Left cardiac atrium (tissue), 1 donor: Measurements from ENCODE around the gene RXFP2.

- PRO-cap, result no peak
Observed at GRCh38 chr13:30681710-30682293, 53.5 kb upstream of the ALOX5AP start.

DNA sequence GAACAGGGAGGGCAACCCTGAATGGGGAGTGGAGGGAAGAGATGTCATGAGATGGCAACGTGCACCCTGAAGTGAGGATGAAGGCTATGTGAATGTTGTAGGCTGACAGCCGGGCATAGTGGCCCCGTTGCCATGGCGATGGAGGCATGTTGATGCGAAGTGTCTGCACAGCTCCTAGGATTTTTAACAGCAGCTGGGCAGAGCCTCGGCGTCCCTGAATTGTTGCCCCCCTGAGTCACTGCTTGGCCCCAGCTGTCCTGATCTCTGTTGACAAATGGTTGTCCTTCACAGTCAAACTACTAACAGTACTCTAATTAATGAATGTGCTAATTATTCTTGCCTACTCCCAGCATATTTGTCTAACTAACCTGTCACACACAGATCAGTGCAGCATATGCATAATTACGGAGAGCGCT is 4.7 kb upstream of the ALOX5AP start:
- PRO-cap, result no peak

DNA sequence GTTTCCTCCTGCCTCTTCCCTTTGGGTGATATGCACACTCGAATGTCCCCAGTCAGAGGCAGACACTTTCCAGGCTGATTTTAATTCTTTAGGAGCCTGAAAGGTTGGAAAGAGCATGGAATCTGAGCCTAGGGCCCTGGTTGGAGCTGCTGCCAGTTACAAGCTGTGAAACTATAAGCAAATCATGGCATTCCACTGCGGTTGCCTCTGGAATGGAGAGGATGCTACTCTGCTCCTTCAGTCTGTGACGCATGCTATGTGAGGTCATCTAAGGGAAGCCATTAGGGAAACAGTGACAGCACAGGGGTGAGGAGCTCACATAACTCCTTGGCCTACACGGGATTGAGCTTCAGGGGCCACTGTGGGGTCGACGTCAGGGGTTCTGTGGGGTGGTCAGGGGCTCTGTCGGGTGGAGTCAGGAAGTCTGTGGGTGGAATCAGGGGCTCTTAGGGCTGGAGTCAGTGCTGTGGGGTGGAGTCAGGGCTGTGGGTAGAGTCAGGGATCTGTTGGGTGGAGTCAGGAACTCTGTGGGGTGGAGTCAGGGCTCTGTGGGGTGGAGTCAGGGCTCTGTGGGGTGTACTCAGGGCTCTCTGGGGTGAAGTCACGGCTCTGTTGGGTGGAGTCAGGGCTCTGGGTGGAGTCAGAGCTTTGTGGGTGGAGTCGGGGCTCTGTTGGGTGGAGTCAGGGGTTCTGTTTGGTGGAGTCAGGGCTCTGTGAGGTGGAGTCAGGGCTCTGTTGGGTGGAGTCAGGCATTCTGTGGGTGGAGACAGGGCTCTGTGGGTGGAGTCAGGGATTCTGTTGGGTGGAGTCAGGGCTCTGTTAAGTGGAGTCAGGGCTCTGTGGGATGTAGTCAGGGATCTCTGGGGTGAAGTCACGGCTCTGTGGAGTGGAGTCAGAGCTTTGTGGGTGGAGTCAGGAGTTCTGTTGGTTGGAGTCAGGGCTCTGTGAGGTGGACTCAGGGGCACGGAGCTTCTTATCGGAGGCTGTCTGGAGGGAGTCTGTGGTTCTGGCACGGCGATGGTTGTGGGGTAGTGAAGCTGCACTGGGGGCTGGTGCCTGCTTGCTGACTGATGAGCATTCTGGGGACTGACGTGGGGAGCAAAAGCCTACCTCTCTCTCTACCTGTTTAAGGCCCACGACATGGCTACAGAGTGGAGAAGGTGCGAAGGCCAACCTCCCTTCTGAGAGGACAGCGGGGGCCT is 35.7 kb upstream of the MEDAG start:
- PRO-cap, result no peak

DNA sequence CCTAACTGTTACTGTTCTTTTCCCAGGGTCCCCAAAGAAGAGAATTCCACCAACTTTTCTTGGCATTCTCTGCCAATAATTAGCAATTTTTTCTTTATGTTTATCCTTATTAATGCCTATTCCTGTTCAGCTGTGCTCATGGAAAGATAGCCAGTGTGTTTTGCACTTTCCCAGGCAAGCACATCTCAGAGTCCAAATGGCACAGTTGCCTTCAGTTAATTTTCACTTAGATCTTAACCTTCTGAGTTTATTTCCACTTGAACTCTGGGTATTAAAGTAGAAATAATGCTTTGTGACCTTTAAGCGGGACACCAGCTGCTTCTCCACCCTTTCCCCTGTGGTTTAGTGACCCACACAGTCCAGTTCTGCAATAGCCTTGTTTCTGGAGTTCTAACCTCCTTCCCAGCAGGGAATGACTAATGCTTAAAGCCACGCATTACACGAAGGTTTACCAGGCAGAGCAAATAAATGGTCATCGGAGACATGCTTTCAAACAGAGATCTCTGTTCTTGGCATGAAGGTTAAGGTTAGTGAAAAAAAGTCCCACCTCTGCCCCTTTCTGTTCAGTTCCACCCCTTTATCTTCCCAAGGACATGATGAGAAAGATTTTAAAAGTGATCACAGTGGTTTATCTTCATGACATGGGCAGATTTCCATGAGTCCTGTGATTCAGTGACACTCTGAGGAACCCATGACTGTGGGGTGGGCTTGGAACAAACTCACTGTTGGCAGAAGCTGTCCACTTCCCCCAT is 25.3 kb upstream of the MEDAG start:
- PRO-cap, result no peak

DNA sequence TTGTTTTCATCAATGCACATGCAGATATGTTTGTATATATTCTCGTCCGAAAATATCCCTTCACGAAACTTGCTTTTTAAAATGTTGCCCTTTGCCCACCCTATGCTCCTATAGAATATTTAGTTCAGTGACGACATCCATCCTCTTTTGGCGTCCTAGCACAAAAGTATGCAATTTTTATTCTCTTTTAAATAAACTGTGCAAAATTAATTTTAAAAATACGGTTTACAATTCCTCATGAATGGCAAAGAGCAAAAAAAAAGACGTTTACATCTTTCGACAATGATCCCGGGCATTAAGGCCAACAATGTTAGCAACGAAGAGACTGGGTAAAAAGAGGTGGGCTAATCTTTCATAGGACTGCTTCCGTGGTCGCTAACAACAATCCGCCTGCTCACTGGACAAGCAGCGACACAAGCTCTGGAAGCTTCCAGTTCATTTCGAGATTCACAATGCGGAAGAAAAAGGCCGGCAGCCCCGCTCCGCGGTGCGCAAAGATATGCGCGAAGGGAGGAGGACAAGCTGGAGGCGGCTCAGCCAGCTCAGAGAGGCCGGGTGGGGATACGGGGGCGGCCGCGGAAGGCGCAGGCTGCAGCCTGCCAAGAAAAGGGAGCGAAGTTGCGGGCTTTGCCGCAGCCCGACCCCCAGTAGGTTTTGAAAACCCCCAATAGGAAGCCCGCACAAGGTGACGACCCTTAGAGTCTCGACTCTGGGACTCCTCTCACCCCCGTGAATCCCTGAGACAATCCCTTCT is 995 bp downstream of the HSPH1 start:
- PRO-cap, result unidirectional peak, plus-strand start at position 545 of the sequence

DNA sequence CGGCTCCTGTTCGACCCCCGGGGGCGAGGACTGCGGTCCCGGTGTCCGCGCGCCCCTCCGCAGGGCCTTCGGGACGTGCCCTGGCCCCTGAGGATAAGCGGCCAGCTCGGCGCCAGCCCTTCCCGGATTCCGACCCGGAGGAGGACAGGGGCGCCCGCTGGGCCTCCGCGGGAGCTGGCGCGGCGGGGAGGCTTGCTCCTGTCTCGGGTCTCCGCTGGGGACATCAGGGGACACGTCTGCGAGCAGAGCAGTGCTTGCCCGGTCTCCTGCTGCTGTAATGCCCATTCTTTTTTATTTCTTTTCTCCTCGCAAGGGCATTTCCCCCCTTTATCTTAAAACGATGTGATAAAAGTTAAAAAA is 862 bp downstream of the B3GLCT start:
- PRO-cap, result no peak

GRCh38 chr13:31208916-31209893 is 9.4 kb downstream of the B3GLCT start:
- PRO-cap, result unidirectional peak, minus-strand start at chr13:31209188

GRCh38 chr13:31377714-31378326 is 178.0 kb downstream of the B3GLCT start:
- PRO-cap, result no peak

DNA sequence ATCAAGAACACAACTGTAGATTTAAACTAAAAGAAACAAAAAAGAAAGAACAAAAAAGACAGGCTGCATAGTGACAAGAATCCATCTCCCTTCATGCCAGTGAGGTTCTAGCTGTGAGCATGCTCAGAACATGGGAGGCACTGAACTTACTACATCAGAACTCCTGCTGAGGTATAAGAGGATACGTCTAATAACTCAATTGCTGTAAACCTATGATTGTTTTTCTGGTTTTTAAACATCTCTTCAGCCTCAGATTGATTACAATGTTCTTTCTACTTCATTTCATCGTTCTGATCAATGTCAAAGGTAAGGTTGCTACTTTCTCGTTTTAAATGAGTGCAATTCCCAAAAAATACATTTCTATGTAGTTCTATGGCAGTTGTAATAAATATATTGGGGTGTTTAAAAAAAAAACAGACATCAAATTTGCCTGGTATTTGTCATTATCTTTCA is at the start of gene RXFP2:
TSS of gene RXFP2 (plus strand) at position 126 of the 453 bp plus-strand sequence.
- PRO-cap, result no peak

DNA sequence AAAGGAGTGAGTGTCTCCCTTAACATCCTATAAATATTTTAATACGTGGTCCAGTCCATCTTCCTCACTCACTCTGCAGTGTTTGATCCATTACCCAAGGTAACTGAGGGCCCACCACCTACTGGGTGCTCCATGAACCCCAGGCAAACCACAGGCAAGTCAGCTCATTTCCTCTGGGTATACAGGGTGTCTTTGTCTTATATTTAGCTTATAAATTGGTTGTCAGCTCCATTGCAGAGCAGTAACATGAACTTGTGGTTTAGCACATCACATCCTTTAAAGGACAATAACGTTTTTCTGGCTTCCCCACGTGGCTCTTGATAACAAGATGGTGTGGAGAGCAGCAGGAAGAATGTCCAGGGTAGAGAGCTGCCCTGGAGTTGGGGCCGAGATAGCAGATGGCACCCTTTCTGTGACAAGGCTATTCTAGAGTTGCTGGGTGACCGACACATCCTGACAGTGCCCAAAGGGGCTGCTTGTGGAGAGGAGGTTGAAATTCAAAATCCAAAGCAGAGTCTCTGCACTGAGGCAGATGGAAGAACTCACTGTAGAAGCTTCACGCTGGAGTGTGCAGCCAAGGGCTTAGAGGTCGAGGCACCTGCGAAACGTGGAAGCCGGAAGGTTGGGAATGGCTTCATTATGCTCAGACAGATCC is 133.2 kb upstream of the FRY start:
- PRO-cap, result no peak

DNA sequence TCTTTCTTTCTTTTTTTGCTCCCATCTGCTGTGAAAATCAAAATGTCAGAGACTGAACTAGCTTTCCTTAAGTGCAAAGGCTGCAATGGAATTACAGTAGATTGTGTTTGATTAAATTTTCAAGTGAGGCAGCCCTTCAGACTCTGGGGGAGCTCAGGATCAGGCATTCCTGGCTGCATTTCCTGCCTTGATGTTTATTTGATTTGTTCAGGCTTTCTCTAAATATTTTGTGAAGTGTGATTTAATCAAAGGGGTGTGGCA is 390 bp downstream of the FRY start:
- PRO-cap, result no peak

- PRO-cap, result no peak
Observed at GRCh38 chr13:32254752-32255743, 60.1 kb downstream of the ZAR1L start.

GRCh38 chr13:32315665-32316565 is 607 bp downstream of the BRCA2 start:
- PRO-cap, result no peak

DNA sequence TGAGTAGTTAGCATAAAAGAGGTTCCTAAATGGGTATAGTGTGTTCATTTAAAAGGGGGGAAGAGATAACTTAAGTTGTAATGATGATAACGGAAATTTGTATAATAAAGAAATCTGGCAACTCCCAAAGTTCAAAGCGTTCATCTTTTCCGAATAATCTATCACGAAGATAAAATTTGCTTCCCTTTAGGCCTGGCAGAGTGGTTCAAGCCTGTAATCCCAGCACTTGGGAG is 1.1 kb downstream of the N4BP2L2 start:
- PRO-cap, result no peak

DNA sequence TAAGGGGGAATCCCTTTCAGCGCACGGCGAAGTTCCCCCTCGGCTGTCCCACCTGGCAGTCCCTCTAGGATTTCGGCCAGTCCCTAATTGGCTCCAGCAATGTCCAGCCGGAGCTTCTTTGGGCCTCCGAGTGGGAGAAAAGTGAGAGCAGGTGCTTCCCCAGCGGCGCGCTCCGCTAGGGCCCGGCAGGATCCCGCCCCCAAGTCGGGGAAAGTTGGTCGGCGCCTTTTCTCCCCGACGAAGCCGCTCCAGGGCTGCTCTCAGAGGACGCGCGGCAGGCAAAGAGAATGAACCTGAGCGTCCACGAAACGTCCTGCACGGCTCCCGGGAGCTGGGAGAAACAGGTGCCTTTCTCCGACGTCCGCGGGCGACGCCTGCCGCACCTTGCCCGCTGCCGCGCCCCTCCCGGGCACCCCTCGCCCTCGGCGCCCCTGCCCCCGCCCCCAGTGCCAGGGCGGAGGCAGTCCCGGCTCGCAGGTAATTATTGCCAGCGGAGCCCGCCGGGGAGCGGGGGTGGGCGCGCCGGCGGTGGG is 320 bp upstream of the KL start:
- PRO-cap, result no peak

DNA sequence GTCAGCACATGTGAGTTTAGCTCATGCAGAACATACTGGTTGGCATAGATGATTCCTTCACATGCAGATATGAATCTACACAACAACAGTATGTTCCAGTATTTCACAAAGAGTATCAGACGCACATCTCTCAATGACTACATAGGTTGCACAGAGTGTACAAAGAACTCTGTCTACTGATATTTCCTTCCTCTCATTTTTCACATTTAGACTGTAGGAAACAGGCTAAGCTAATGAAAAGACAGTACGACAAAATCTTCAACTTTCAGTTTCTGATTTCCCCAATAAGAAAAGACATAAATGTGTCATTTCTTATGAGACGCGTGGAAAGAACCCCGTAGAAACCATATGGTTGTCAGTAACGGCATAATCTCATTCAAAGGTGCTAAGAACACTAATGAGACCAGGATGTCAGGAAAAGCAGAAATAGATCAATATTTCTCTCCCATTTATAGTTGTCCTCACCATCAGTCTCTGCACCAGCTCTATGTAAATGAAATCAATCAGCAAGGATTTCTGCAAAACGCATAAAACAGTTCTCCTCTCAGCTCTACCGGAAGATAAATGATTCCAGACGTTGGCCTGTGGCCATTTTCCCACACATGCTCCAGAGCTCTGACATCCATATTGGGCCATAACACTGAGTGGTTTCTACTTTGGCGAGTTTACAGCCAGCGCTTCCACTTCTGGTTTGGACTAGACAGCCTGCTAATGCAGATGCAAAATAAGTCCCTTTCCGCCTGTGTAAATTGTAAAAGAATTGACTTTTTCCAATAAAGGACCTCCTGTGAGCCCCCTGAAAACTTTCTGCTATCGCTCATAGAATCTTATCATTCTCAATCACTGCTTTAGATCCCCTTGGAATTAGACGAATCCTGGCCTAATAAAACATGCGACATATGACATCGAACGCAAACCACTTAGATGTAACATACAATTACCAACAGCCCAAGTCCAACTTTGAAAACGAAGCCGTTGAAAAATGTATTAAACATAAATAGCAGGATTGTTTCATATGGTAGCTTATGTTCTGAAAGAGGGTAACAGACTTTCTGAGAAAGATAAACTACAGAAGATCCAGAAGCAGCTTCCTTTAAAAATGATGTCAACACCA is 81.0 kb downstream of the STARD13 start:
- PRO-cap, result bidirectional peak, plus-strand start at position 662 of the sequence, minus-strand start at position 487 of the sequence

- PRO-cap, result no peak
Observed at GRCh38 chr13:33207297-33208015, 78.1 kb downstream of the STARD13 start.

DNA sequence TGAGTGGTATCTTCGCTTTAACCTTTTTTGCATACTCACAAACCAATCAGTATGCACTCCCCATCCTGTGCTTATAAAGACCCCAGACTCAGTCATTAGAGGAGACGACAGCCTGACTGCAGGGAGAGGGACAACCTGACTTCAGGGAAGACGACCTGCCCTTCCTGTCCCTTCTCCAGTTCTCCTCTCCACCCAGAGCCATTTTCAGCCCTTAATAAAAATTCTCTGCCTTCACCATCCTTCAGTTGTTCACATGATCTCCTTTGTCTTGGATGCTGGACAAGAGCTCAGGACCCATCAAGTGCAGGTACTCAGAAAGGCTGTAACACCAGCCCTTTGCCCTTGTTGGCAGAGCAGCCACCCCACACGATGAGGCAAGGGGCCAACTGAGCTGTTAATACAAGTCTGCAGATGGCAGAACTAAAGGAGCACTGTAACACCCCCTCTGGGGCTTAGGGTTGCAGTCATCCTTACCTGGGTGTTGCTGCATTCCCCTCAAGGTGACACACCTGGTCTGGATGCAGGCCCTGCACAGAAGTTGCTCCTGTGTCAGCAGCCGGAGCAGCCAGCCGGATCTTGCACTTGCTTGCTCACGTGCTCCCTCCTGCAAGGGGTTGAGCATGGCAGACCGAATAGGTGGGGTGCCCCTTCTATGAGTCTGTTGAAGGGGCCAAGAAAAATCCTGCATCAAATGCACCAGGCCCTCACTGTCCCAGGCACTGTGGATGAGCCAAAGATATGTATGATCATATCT is 52.1 kb downstream of the STARD13 start:
- PRO-cap, result no peak

- PRO-cap, result no peak
Observed at GRCh38 chr13:33263322-33263964, 22.1 kb downstream of the STARD13 start.

DNA sequence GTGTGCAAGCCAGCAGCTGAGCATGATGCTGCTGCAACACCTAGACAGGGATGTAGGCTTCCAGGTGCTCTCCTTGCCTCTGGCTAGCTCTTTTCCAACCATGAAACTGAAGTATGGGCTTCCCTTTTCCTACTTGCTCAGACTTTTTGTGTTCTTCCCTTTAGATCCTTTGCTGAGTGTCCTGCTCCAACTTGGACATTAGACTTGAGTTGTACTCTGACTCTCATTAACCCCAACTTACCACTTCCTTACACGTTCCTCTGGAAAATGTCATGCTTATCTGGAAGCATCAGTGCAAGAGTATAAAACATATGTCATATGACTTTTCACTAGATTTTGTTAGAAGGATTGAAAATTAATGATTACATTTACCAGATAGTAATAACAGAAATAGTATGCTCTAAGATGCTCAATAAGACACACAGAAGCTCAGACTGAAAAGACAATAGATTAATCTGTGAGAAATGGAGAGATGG is 161.8 kb upstream of the STARD13 start:
- PRO-cap, result no peak